Heart right ventricle (tissue), 2 donors: ENCODE results near the gene NUPR1.

DNA sequence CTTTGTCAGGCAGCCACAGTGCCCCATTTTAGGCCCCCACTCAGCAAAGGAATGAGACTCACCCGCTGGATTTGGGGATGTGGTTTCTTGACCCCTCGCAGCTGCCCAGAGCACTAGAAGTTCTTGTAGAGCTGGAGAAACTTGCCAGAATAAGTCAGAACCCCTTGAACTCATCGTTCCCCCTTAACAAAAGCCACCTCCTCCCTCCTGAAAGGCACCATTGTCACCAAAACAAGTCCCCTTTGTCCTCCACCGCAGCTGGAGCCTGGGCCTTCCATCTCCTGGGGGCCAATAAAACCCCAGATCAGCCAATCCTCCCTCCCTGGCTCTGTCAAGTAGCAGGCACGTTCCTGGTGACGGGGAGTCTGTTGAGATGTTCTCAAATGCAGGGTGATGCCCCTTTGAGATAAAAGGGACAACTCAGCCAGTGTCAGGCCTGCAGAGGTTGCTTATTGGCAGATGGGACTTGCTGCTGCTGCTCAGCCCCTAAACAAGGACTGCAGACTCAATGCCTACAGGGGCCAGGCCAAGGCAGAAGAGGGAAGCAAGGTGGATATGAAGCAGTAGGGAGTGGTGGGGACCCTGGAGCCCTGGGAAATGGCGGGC is 168.8 kb downstream of the KATNIP start:
- PRO-cap, 2 experiments: peak in 1 of 2 experiments; most common plus-strand start position 362 of the sequence (in 1); most common minus-strand start position 125 of the sequence (in 1)

- PRO-cap, 2 experiments: no peak in any of the 2 experiments
Observed at GRCh38 chr16:27748821-27749395, 199.0 kb downstream of the KATNIP start.

DNA sequence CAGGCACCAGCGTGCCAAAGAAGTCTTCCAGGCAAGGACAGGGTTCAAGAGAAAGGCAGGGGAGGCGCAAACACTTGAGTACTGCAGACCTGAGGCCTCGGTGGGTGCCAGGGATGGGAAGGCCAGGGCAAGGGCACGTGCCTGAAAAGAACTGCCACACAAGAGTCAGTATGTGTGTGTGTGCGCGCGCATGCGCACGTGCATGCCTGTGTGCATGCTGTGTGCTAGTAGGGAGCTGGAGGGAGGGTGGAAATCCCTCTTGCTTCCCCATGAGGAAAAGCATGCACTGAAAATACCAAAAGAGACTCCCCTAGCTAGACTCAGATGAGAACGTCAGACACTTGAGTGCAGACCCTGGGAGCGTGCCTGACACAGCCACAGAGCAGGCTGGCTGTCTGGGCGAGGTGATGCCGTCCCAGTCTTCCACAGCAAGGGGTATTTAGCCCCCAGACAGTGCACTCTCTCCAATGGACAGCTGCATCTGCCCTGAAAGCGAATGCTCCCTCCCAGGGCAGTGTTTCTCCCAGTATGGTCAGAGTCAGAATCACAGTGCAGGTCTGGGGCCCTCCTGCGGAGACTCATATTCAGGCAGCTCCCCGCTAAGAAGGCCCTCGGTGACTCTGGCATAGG is 40.2 kb upstream of the GSG1L start:
- PRO-cap, 2 experiments: no peak in any of the 2 experiments

- PRO-cap, 2 experiments: no peak in any of the 2 experiments
Observed at GRCh38 chr16:28140898-28141616, 70.7 kb downstream of the XPO6 start.

DNA sequence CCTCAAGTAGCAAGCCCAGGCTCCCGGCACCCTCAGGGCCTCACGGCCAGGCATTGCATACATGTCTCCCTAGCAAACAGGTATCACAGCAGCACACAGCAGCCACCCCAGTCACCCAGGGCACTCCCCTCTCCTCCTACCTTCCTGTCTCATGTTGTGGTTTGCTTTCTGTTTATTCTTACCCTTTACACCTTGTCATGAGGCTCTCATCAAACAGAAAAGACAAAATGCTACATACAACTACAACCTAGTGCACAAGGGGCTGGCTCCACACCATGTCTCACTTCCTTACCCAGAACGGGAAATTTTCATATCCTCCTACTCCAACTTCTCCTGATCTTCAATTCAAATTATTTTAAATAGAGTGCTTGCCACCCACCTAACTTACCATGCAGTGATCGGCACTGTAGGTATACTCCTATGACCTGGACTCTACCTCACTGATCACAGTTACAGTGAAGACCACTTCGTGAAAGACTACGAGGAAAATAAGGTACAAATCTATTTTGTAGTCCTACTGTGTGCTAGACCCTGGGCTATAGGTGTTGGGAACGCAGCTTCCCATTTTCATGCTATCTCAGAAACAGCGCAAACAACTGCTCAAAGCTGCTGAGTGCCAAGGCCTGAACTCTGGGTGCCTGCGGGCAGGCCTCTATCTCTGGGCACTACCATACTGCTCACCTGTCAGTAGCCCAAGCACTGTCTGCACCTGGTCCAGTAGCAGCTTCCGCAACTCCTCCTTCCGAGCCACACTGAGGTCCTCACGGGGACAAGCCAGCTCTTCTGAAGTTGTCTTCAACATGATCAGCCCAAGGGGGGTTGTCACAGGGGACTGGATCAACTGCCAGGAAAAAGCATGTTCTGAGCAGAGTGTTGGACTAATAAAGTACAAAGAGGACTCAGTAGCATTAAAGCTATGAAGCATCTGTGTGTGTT is 42.4 kb downstream of the XPO6 start:
- PRO-cap, 2 experiments: no peak in any of the 2 experiments

- PRO-cap, 2 experiments: no peak in any of the 2 experiments
Observed at GRCh38 chr16:28203358-28204573, 8.0 kb downstream of the XPO6 start.

GRCh38 chr16:28210620-28211689 is 810 bp downstream of the XPO6 start:
- PRO-cap, 2 experiments: peak in 2 of 2 experiments; most common plus-strand start chr16:28211220 (in 1)

GRCh38 chr16:28260221-28260601 is 32.1 kb upstream of the SBK1 start:
- PRO-cap, 2 experiments: peak in 1 of 2 experiments; most common plus-strand start chr16:28260427 (in 1); most common minus-strand start chr16:28260376 (in 1)

DNA sequence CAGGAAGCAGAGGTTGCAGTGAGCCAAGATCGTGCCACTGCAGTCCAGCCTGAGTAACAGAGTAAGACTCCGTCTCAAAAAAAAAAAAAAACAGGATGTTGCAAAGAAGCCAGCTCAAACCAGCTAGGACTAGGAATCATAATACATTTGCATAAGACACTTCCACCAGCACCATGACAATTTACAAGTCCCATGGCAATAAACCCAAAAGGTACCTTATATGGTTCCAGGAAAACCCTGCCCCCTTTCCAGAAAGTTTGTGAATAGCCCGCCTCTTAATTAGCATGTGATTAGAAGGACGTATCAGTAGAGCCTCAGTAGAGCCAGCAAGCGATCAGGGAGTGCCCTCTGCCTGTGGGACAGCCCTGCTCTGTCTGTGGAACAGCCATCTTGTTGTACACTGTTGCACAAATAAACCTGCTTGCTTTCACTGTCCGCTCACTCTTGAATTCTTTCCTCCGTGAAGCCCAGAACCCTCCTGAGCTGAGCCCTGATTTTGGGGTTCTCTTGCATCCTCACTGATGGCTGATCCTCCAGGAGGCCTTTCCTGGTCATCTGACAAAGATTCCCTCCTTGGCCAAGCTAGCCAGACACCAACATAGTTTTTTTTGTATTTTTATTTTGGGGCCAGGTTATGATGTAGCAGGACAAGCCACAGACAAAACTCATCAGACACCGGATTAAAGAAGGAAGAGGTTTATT is 14.0 kb downstream of the NUPR1 start:
- PRO-cap, 2 experiments: no peak in any of the 2 experiments

GRCh38 chr16:28538508-28539598 is at the start of gene NUPR1:
NUPR1 (minus strand) TSS chr16:28538974.
- PRO-cap, 2 experiments: peak in 2 of 2 experiments; most common plus-strand start chr16:28539184 (in 1); most common minus-strand start chr16:28538971 (in 2)

DNA sequence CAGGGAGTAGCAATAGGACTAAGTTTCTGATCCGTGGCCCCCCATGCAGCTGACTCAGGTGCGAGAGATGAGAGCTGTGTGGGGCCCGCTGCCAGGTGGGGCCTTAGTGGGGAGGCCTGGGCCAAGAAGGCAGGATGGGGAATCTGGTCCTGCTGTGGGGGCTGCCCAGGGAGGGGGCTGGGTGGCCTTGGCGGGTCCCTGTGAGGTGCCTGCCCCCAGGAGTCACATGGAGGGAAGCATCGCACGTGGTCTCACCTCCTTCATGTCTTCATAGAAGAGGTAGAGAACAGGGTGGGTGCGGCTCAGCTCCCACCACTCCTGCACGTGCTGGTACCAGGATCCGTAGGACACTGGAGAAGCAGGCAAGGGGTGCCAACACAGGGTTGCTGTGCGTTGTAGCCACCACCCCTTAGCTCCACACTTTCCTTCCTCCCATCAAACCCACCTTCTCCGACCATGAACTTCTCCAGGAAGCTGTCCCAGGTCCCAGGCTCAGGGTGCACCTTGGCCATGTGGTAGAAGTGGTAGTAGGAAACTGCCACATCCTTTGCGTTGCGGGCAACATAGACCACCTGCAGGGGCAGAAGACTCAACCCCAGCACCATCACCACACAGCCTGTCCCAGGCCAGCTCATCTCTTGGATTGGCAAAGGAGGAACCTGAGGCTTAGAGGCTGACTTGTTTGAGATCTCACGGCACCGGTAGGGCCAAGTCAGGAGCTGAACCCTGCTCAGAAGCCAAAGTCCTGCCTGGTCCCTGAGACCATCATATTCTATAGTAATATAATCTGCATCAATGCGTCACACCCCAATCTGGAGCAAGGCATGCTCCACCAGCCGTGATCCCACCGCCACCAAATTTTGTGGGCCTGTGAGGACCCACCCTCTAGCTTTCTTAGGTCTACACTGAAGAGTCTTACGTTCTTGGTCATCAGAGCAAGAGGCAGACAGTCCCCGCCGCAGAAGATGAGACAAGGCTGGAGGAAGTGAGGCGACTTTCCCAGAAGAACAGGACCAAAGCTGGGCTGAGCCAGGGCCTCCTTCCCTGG is 3.0 kb downstream of the SULT1A1 start:
- PRO-cap, 2 experiments: no peak in any of the 2 experiments

GRCh38 chr16:28750186-28750558 is 38.9 kb downstream of the EIF3C start:
- PRO-cap, 2 experiments: no peak in any of the 2 experiments

DNA sequence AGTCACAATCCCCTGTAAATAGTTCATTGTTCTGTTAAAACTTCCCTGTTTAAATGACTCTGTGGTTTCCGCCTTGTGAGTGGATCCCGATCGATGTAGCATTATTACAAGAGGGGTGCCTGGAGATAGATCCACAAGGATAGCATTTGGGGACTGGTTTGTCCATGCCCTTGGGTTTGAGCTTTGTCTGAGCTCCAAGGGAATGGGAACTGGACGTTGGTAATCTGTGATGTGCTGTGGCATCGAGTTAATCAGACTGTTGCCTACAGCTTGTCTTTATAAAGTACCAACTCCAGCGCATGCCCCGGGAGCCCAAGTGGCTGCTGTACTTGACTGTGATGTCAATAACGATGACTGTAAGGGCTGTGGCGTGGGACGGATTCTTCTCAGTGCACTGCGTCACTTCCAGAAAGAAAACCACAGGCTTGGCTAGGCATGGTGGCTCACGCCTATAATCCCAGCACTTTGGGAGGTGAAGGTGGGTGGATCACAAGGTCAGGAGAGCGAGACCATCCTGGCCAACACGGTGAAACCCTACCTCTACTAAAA is 19.3 kb upstream of the ATXN2L start:
- PRO-cap, 2 experiments: no peak in any of the 2 experiments

DNA sequence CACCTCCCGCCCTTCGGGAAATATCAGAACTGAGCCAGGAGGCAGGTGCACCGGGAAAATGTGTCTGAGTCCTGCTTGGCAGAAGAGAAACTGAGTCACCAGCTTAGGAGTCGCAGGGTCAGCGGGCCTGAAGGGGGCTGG is 449 bp downstream of the SH2B1 start:
- PRO-cap, 2 experiments: no peak in any of the 2 experiments

GRCh38 chr16:28864363-28864882 is 780 bp downstream of the SH2B1 start:
- PRO-cap, 2 experiments: no peak in any of the 2 experiments

- PRO-cap, 2 experiments: no peak in any of the 2 experiments
Observed at GRCh38 chr16:28908473-28908955, 16.5 kb downstream of the RABEP2 start.

DNA sequence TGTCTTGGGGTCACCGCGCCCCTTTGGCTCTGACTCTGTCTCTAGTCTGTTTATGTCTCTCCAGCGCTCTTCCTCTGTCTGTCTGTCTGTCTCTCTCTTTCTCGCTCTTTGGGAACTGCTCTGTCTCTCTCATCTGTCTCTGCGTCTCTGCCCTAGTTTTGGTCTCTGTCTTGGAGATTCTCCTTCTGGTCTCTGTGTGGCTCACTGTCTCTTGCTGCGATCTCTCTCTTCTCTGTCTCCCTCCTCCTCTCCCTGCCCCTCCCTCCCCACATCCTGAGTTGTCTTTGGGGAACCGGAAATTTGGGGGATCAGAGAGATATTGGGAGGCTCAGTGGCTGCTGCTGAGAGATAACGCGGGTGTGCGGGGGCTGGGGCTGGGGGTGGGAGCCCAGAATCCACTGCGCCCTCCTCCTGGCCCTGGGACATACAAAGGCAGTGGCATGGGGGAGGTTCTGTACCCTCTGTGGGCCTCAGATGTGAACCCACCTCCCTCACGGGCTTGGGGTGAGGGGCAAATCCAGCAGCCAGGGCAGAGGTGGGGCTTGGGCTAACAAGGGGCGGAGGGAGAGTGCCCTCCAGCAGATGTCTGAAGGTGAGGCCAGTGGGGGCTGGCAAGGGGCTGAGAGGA is 24.4 kb downstream of the LAT start:
- PRO-cap, 2 experiments: no peak in any of the 2 experiments

DNA sequence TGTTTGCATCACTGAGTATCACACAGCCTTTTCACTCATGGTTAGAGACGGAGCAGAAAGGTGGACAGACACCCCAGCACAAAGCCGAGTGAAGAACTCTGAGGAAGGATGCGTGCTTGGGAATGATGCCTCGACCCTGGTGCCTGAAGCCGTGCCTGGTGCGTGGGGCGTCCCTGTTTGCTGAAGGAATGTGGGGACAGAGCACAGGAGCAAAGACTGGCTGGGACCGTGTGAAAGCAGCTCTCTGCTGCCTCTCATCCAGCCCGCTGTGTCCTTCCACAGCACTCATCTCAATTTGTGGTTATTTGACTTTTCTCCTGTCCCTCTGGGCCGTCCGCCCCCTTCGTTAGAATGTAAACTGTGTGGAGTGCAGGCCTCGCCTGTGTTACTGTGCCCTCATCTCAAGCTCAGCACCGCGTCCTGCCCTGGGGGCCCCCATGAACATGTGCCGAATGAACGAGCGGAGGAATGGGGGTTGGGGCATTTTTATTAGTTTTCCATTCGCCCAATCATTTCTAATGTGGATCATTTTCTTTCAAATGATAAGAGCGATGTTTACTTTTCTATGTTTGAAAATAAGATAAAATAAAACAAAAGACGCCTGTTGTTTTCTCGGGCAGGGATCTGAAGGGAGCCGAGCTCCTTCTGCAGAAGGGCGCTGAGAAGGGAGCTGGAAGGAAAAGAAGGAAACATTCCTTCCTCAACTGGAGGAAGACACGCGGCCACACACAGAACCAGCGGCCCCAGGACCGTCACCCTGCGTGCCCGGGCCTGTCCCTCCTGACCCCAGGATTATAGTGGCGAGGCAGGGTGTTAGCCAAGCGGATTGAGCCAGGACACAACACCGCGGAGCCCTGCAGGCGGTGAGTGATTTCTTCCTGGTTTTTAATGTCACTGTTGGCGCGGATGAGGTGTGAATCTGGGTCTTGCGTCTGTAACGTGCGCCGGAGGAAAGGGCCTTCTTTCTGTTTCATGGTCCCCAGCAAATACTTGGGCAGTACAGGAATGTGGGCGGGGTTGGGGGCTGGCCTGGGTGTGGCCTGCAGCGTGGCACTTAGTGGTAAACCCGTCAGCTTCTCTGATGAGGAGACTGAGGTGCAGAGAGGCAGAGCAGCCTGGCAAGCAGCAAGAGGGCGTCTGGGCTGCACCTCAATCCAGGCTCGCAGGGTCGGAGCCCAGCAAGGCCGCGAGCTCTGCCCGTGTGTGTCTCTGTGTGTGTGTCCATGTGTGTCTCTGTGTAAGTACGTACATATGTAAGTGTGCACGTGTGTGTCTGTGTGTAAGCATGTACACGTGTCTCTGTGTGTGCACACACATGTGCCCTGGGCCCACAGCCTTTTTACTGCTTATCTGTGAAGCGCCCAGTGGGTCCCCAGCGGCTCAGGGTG is 155.2 kb downstream of the NPIPB11 start:
- PRO-cap, 2 experiments: no peak in any of the 2 experiments

- PRO-cap, 2 experiments: no peak in any of the 2 experiments
Observed at GRCh38 chr16:29255026-29255399, 151.5 kb downstream of the NPIPB11 start.

- PRO-cap, 2 experiments: peak in 1 of 2 experiments; most common plus-strand start chr16:29259925 (in 1); most common minus-strand start chr16:29259795 (in 1)
Observed at GRCh38 chr16:29259381-29260543, 146.7 kb downstream of the NPIPB11 start.